ENCODE results near the genes TTLL11, MRRF, OR1J2, OR1Q1, RC3H2, ZBTB26 and LHX2.

- PRO-cap = no peak
- RAMPAGE, long total RNA, 4 experiments = no peak in any of the 4 experiments
Measured at GRCh38 chr9:121619831-121620510, 31.5 kb upstream of the DAB2IP start.

- PRO-cap = unidirectional peak, plus-strand start at chr9:121650528; bidirectional peak, plus-strand start at chr9:121650827, minus-strand start at chr9:121650722
- RAMPAGE, long total RNA, 4 experiments = start-site peak on the plus strand in 1 of 4 experiments, at chr9:121650794-121650837 at its widest, 6 reads per replicate
Measured at GRCh38 chr9:121650189-121651158, 960 bp upstream of the DAB2IP start.

- PRO-cap = no peak
- RAMPAGE, long total RNA, 4 experiments = no peak in any of the 4 experiments
Measured at GRCh38 chr9:121760406-121760926, 109.0 kb downstream of the DAB2IP start.

DNA sequence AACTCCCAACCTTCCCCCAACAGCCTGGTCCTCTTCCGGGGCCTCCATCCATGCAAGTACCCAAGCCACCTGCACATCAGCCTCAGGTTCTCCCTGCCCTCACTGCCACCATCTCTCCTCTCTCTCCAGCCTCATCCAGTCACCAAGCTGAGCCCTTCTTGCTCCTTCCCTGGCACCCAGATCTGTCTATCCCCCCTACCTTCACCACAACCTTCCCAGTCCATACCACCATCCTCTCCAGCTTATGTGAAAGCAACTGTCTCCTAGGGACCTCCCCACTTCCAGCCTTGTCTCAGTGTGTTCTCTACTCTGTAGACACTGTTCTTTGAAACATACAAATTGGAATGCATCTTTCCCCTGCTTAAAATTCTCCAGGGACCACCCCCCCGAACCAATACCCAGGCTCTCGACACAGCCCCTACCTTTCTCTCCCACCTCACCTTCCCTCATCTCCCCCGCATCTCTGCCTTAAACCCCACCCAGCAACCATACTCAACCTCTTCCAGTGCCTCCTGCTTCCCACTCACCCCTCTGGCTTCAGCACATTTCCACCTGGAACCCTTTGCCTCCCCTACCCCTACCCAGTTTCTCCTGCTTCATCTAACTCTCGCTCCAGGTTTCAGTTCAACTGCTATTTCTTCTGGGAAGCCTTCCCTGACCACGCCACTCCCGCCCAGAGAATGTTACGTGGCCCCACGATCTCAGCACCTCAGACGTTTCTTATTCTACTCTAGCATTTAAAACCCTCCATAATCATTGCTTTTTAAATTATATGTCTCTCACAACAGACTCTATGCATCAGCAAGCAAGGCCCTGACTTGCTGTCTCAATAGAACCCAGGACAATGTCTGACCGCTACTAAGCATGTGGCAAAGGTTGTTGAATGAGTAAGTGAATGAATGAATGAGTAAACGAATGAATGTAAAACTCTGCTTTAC lies 104.9 kb downstream of the TTLL11 start:
- PRO-cap = no peak
- RAMPAGE, long total RNA, 4 experiments = no peak in any of the 4 experiments

DNA sequence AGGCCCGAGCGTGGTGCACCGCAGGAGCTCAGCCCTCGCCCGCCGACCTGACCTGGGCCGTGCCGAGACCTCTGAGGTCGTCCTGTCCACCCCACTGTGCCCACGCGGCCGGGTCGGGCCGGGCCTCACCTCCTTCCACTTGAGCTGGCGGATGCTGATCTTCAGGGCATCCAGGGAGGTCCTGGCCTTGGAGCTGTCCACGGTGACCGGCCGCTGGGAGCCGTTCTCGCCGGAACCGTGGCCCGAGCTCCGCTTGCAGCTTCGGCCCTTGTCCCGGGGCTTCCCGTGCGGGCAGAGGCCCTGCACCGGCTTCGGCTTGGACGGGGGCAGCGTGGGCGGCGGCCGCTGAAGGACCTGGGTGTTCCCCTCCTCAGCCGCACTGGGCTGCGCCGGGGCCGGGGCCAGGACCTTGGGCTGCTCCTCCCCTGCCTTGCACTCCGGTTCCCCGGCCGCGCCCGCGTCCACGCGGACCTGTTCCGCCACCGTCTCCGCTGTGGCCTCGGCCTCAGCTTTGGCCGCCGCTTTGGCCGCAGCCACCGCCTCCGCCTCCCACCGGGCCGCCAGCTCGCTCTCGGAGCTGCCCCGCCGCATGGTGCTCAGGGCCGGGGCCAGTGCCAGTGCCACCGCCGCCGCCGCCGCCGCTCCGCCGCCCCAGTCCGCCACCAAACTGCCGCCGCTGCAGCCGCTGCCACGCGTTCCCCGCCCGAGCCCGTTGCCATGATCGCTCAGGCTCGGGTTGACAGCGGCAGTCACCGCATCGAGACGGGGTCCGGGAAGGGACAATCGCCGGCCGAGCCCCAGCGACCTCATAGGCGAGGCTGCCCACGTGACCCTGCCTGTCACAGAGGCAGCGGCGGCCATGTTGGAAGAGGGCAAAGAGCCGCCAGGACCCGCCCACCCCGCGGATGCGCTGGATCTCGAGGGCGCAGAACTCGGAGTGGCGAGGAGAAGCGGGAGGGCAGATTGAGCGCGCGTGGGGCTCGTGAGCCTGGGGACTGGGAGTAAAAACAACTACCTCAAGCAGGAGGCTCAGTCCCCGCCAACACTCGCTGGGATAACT lies at the start of gene TTLL11:
Gene TTLL11, minus strand, starts transcription at position 751 of the 1,060 bp plus-strand sequence.
- PRO-cap = bidirectional peak, plus-strand start at position 935 of the sequence, minus-strand start at position 751 of the sequence
- RAMPAGE, long total RNA, 4 experiments = start-site peak on the minus strand in 1 of 4 experiments, centred at position 498 of the sequence, 19 reads per replicate

DNA sequence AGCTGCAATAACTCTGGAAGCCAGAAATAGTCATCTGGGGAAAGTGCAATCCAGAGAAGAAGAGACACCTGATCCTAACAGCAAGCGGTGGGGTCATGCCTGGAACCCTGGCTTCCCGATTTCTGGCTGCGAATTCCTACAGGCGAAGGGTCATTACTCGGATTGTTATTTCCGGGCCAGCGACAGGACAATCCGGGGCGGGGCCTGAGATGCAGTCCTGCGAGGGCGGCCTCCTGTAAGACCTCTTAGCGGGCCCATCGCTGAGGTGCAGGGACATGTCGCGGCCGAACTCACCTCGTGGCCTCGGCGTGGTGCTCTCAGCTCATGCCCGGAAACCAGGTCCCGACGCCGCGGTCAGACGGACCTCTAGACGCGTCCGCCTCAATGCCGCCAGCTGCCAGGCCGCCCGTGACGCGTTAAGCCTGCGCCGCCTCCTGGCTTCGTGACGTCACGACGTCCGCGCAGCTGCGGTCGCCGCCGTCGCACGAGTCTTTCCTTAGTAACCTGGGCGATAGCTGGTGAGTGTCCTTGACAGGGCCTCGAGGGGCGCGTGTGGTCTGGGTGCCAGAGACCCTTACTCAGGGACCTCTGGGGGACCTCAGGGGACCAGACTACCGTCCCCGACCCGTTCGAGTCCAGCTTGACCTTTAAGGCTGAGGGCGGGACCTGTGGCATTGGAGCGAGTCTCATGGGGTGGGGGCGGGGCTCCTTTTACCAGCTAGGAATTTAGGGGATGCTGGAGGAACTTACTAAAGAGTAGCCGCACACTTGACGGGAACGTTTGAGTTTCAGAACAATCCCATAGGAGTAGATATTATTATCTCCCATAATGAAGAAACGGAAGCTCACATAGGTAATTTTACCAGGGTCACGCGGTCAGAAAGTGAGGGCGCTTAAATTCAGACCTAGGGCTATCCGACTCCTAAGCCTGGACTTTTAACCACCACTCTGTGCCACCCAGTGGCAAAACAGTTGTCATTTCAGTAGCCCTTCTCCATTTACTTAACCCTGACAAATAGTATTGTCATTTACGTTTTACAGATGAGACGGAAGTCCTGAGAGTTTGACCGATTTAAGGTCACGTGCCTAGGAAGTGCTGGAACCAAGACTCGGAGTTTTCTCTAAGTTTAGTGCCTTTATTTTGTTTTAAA lies at the start of gene MRRF:
Gene MRRF, plus strand, starts transcription at position 462 of the 1,151 bp plus-strand sequence.
- PRO-cap = bidirectional peak, plus-strand start at position 507 of the sequence, minus-strand start at position 124 of the sequence; unidirectional peak, minus-strand start at position 1,000 of the sequence
- RAMPAGE, long total RNA, 4 experiments = start-site peak on the plus strand in 3 of 4 experiments, centred at positions 222 to 490 of the sequence, 21 to 231 reads per replicate; start-site peak on the minus strand in 4 of 4 experiments, centred at positions 383 to 412 of the sequence, 46 to 433 reads per replicate

- PRO-cap = no peak
- RAMPAGE, long total RNA, 4 experiments = no peak in any of the 4 experiments
Measured at GRCh38 chr9:122370464-122370657, 463 bp upstream of the PTGS1 start.

DNA sequence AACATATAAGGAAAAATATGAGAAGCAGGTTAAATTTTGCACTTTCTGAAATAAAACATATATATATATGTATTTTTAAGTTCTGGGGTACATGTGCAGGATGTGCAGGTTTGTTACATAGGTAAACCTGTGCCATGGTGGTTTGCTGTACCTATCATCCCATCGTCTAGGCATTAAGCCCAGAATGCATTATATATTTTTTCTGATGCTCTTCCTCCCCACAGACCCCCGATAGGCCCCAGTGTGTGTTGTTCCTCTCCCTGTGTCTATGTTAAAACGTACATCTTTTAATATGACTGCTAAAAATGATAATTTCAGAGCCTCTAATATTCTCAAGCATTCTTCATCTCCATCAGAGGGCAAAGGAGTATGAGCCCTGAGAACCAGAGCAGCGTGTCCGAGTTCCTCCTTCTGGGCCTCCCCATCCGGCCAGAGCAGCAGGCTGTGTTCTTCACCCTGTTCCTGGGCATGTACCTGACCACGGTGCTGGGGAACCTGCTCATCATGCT lies at the start of gene OR1J2:
Gene OR1J2, plus strand, starts transcription at position 370 of the 509 bp plus-strand sequence.
- PRO-cap = no peak
- RAMPAGE, long total RNA, 4 experiments = no peak in any of the 4 experiments

DNA sequence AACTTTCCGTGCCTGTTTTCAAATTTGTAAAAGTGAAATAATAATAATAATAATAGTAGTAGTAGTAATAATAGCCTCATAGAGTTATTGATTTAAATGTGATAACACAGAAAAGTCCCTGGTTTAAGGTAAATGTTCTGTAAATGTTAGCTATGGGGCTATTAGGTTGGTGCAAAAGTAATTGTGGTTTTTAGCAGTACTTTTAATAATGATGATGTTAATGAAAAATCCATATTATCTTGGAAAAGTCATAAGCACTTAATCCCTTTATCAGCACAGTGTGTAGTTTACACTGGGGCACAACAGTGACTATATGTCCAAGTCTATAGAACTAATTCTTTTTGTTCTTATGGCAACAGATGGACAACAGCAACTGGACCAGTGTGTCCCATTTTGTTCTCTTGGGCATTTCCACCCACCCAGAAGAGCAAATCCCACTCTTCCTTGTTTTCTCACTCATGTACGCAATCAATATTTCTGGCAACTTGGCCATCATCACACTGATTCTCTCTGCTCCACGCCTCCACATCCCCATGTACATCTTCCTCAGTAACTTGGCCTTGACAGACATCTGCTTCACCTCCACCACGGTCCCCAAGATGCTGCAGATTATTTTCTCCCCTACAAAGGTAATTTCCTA lies at the start of gene OR1Q1:
Gene OR1Q1, plus strand, starts transcription at position 360 of the 640 bp plus-strand sequence.
- PRO-cap = no peak
- RAMPAGE, long total RNA, 4 experiments = no peak in any of the 4 experiments

DNA sequence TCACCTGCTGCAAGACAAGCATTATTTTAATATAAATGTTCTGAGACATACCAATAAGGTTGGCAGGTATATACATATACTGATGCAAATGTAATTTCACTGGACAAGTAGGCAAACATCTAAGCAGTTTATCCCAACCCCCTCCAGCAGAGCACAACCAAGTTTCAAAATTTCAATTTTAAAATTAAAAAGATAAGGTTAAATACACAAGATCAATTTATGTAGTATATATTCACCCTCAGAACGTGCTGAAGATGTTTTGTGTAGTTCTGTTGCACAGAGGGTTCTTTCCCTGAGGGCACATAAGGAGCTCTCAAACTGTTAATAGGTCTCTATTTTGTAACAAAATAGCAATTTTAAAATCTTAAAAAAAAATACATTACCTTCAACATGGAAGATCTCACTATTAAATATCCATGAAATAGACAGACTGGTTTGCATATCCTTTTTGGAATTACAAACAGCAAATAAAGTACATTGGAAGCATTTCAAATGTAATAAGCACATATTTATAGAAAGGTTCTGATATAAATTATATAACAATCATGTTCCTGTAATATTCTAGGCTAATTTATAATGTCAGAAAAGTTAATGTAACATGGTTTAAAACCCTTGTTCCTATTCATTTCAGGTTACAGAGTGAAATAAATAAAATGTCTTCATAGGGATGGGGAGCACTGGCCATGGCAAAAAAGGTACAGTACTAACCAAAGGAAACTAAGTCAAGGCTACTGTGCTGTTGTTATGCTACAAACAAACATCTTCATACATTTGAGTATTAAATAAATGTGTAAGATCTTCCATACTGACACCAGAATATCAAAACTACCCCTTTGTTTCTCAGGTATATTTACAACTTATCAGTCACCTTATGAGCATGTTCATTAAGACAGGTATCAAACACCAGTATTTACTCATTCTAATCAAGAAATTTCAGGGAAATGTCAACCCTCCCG lies 19.0 kb upstream of the PDCL start:
- PRO-cap = no peak
- RAMPAGE, long total RNA, 4 experiments = no peak in any of the 4 experiments

DNA sequence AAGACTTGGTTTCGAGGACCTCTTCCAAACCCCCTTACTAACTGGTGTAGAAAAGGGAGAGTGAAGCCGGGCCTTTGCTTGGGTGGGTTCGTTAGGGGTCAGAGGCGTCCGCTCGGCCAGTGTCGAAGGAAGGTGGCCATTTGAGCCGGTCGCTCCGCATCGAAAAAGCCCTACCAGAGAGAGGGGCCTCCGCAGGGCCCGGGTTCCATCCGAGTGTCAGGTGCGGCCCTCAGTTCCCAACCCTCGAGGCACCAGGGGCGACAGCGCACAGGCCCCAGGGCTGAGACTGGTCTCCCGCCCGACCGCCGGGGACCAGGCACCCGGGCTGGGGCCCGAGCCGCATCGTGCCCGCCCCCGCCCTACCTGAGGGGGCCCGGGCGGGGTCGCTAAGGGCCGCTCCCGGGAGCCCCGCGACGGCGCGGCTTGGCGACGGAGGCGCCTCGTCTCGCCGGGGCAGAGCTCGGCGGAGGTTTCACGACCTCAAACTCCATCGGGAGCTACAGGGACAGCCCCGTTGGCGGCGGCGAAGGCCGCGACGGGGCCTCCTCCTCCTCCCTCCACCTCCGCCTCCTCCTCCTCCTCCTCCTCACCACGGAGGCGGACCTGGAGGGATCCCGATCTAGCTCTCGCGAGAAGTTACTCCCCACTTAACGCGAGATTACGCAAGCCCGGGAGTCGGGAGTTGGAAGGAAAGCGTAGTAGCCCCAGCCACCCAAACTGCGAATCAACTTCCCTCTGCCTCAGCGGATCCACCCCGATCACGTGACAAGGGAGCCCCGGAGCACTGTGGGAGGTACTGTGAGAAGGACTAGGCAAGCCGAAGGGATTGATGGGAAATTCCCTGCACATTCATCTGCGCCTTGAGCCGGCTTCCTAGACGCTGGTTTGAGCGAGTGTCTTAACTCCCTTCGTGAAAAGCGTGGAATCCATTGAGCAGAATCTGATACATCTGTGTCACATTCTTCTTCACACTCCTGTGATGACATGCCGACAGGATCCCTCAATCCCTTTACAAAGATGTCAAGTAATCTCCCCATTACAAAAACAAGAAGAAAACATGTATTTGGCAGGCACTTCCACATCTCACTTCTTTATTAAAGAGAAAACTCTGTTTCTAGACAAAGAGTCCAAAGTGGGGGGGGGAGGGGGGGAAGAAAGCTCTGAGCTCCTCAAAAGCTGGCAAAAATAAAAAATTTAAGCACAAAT lies at the start of gene RC3H2:
Gene RC3H2, minus strand, starts transcription at position 613 of the 1,206 bp plus-strand sequence.
- PRO-cap = bidirectional peak, plus-strand start at position 674 of the sequence, minus-strand start at position 579 of the sequence; bidirectional peak, plus-strand start at position 715 of the sequence, minus-strand start at position 719 of the sequence; bidirectional peak, plus-strand start at position 852 of the sequence, minus-strand start at position 764 of the sequence
- RAMPAGE, long total RNA, 4 experiments = start-site peak on the minus strand in 4 of 4 experiments, centred at positions 554 to 579 of the sequence, 33 to 802 reads per replicate

DNA sequence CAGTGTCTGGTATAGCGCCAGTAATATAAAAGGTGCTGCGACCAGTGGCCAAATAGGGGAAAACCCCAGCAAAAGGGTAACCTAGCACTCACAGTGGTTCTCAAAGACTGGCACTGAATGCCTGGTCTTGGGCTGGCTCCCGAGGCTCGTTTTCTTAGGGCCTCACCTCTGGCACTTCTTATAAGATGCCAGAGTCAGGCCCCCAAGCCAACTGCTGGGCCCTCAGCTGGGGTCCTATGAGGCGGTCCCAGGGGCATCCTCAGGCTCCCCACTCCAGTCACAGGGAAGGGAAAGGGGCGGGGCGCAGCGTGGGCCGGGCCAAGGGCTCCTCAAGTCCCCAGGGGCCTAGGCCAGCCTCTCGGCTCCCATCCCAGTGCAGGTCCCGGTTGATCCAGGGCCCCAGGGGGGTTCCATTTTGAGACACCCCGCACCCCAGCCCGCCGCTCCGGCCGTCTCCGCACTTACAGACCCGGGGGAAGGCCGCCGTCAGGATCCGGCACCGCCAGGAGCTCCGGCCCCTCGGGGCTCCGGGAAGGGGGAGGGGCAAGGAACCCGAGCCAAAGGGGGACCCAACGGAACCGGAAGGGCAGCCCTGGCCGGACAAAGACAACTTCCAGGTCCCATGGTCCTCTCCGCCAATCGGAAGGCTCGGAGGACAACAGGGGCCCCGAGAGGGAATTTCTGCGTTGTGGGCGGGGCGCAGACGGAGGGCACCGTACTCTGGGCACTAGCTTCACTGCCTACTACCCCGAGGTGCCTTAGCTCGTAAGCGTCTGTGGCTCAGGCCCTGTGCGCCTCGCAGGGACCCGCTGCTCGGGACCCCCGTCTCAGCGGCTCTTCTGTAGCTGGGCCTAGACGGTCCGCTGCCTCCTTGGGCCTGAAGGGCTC lies at the start of gene ZBTB26:
Gene ZBTB26, minus strand, starts transcription at position 541 of the 888 bp plus-strand sequence.
- PRO-cap = bidirectional peak, plus-strand start at position 736 of the sequence, minus-strand start at position 535 of the sequence
- RAMPAGE, long total RNA, 4 experiments = start-site peak on the plus strand in 2 of 4 experiments, centred at positions 726 to 732 of the sequence, 7 to 70 reads per replicate; start-site peak on the minus strand in 2 of 4 experiments, centred at positions 538 to 565 of the sequence, 45 to 108 reads per replicate

DNA sequence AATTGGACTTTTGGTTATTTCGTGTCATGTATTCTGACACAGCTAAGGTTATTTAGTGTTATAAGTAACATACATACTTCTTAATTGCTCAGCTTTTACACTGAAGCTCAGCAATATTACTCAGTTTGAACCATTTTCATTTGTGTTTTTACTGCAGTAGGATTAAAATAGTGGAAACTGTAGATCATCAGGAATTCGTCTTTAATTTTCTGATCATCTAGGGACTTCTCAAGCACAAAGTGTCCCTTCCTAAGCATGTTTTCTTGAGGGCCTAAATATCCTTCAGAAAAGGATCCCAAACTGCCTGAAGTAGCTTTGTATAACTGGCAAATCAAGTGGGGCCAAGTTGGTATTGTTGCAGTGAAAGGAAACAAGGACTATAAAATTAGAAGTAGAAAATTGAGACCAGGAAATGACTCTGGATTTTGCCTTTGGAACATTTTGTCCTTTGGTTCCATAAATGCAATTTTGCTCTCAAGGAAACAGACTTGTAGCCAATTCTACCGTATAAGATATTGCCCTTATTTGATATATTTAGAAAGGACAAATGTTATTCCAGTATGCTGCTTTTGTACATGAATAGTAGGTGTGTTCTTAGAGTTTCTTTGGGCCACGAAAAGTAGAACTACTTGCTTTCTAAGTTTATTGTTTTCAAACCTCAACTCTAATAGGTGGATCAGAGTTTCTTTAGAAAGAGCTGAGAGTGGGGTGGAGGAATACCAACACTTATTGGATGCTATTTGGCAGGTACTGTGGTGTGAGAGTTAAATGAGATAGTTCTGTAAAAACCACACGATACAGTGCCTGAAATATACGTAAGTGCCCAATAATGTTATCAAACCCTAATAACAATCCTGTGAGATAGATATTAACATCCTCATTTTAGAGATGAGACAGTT lies 34.4 kb downstream of the RABGAP1 start:
- PRO-cap = no peak
- RAMPAGE, long total RNA, 4 experiments = no peak in any of the 4 experiments

- PRO-cap = no peak
- RAMPAGE, long total RNA, 4 experiments = start-site peak on the plus strand in 1 of 4 experiments, at chr9:123069835-123070662 at its widest, 10 reads per replicate
Measured at GRCh38 chr9:123069984-123070672, 36.7 kb downstream of the GPR21 start.

DNA sequence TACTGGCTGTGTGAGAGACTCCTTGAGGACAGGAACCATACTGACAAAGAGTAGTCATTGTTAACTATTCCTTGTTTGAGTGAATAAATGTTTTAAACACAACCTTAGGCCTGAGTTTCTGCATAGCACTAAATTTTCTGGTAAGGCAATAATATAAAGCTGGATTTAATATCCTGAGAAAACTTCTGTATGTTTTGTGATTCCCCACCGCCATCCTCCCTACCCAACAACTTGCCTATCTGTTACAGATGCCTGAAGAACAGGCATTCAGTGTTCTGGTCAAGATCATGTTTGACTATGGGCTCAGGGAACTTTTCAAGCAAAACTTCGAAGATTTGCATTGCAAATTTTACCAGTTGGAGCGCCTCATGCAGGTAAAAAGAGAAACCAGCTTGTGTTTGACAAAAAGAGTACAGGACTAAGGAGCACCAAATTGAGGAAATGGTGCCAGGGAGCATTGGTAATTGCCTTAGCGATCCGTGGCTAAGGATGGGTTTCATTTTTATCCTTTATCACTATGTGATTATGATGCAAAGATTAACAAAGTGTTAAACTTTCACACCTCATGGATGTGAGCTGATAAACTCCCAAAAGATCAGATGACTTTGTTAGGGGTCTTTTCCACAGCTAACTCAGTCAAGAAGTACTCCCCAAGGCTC lies 40.0 kb downstream of the GPR21 start:
- PRO-cap = no peak
- RAMPAGE, long total RNA, 4 experiments = no peak in any of the 4 experiments

- PRO-cap = no peak
- RAMPAGE, long total RNA, 4 experiments = start-site peak on the minus strand in 2 of 4 experiments, at chr9:123179084-123179221 at its widest, 22 to 71 reads per replicate
Measured at GRCh38 chr9:123179048-123179357, 89.4 kb downstream of the STRBP start.

- PRO-cap = no peak
- RAMPAGE, long total RNA, 4 experiments = no peak in any of the 4 experiments
Measured at GRCh38 chr9:123193028-123194294, 74.9 kb downstream of the STRBP start.

DNA sequence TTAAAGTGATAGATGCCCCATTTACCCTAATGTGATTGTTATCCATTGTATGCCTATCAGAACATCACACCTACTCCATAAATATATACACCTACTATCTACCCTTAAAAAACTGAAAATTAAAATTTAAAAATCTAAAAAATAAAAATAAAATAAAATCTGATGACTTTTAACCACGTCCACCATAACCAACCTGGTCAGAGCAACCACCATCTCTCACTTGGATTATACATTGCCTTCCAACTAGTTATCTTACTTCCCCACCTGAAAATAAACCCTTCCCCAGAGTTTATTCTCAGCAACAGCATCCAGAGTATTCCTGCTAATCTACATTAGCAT lies 65.7 kb downstream of the STRBP start:
- PRO-cap = no peak
- RAMPAGE, long total RNA, 4 experiments = no peak in any of the 4 experiments

GRCh38 chr9:124011301-124011887 lies at the start of gene LHX2:
TSS of gene LHX2 (plus strand) at chr9:124011768.
- PRO-cap = no peak
- RAMPAGE, long total RNA, 4 experiments = no peak in any of the 4 experiments

DNA sequence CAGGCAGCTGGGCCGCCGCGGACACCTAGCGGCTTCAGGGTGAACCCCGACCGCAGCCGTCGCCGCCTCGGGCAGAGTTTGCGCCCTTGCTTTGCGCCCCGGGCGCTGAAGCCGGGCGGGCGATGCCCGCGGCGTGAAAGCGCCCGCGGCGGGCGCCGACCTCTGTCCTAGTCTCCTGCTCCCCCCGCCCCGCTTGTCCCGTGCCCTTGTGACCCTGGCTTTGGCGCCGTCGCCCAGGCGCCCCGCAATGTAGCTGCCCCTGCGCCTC lies 254 bp downstream of the LHX2 start:
- PRO-cap = no peak
- RAMPAGE, long total RNA, 4 experiments = no peak in any of the 4 experiments

All from transverse colon (tissue), 4 donors.